Breast epithelium (tissue), 2 donors: ENCODE measurements around the genes PXMP2 and ANKLE2.

DNA sequence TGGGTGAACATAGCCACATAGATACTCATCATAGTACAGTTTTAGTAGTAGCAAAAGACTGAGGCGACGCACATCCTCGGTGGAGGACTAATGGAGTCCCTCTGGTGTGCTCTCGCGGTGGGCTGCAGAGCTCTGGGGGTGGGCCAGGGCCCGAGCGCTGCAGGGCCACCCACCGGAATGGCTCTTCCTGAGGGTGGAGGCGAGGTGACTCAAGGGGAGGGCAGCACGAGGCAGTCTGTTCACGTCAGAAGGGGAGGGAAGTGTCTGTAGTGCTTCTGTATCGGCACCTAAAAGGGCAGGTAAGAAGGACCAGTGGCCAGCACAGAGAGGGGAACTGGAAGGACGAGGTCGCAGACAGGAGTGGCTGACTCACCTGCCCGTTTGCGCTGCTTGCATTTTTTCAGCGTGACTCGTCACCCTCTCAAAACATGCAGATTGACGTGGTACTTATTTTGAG is 26.1 kb downstream of the SFSWAP start:
- PRO-cap, result no peak
- RAMPAGE, long total RNA, 2 experiments, result no peak in any of the 2 experiments

- PRO-cap, result no peak
- RAMPAGE, long total RNA, 2 experiments, result no peak in any of the 2 experiments
These were observed 44.3 kb upstream of the MMP17 start for GRCh38 chr12:131783735-131784485.

GRCh38 chr12:131789505-131790162 is 38.6 kb upstream of the MMP17 start:
- PRO-cap, result no peak
- RAMPAGE, long total RNA, 2 experiments, result no peak in any of the 2 experiments

GRCh38 chr12:131803926-131804278 is 24.3 kb upstream of the MMP17 start:
- PRO-cap, result no peak
- RAMPAGE, long total RNA, 2 experiments, result no peak in any of the 2 experiments

GRCh38 chr12:131924523-131924902 is 4.6 kb upstream of the PUS1 start:
- PRO-cap, result no peak
- RAMPAGE, long total RNA, 2 experiments, result no peak in any of the 2 experiments

DNA sequence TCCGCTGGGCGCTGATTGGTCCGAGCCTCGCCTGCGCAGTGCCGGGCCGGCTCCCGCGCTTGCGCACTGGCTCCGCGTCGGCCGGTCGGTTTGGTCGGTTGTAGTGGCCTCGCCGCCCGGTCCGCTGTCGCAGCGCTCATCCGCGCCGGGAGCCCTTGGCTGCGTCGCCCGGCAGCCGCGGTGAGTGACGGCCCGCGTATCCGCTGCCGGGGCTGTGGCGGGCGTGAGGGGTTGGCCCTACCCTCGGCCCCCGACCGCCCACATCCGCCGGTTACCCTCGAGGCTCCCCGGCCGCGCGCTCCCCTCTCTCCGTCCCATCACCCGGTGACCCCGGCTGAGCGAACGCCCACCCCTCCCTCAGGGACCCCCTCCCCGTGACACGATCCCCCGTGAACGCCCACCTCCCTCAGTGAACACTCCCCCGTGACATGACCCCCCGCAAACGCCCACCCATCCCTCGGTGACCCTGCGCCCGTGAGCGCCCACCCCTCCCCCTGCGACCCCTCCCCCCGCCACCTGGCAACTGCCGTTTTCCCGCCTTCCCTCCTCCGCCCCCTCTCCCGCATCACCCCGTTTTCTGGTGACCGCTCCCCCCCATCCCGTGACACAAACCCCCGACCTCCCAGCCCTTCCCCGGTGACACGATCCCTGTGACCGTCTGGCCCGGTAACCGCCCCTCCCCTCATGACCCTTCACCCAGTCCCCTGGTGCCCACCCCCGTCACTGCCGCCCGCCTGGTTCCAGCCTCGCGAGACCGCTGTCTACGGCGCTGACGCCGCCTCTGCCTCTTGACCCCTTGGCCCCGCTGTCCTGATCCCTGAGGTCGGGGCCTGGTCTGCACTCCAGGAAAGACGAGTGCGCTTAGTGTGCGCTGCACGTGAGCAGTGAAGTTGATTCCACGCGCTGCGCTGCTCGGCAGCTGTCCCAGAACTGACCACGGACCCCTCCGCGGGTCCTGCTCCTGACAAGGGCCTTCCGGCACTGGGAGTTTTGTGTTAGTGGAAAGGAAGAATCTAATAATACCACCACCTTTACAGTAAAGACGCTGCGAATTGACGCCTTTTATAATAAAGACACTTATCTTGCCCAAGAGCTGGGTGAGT is 59.5 kb downstream of the DDX51 start:
- PRO-cap, result unidirectional peak, plus-strand start at position 64 of the sequence; unidirectional peak, minus-strand start at position 686 of the sequence
- RAMPAGE, long total RNA, 2 experiments, result no peak in any of the 2 experiments

DNA sequence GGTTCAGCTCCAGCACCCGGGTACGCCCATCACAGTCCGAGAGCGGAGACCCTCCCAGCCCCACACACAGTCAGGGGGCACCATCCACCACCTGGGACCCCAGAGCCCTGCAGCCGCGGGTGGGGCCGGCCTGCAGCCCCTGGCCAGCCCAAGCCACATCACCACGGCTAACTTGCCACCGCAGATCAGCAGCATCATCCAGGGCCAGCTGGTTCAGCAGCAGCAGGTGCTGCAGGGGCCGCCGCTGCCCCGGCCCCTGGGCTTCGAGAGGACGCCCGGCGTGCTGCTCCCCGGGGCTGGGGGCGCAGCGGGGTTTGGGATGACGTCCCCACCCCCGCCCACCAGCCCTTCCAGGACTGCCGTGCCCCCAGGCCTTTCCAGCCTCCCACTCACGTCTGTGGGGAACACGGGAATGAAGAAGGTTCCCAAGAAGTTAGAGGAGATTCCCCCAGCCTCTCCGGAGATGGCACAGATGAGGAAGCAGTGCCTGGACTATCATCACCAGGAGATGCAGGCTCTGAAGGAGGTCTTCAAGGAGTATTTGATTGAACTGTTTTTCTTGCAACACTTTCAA is 39.4 kb downstream of the DDX51 start:
- PRO-cap, result no peak
- RAMPAGE, long total RNA, 2 experiments, result no peak in any of the 2 experiments

DNA sequence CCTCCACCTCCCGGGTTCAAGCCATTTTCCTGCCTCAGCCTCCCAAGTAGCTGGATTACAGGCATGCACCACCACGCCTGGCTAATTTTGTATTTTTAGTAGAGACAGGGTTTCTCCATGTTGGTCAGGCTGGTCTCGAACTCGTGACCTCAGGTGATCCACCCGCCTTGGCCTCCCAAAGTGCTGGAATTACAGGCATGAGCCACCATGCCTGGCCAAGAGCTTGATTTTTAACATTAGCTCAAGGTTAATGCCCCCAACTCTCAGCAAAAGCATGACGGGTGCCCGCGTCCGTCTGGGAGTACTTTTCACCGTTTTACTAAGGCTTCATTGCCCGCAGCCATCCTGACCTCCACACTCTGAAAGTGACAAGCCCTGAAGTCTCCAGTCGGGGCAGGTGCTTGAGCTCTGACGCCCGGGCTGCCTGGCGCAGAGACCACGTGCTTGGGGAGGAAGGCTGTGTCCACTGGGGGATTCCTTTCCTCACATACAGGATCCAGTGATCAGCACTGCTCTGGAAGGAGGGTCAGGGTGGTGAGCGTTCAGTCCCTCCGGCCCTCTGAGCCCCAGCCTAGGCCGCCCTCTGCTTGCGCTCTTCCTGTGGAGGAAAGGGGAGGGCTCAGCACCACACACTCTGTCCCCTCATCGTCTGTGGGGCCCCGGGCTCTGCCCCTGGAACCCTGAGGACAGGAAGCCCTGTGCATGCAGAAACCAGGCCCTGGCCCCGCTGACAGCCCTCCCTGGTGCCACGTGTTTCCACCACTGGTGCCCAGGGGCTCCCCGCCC is 5.2 kb downstream of the DDX51 start:
- PRO-cap, result no peak
- RAMPAGE, long total RNA, 2 experiments, result no peak in any of the 2 experiments

GRCh38 chr12:132163178-132163647 is 19.0 kb downstream of the NOC4L start:
- PRO-cap, result no peak
- RAMPAGE, long total RNA, 2 experiments, result no peak in any of the 2 experiments

- PRO-cap, result no peak
- RAMPAGE, long total RNA, 2 experiments, result no peak in any of the 2 experiments
These were observed 32.9 kb downstream of the NOC4L start for GRCh38 chr12:132177109-132177550.

DNA sequence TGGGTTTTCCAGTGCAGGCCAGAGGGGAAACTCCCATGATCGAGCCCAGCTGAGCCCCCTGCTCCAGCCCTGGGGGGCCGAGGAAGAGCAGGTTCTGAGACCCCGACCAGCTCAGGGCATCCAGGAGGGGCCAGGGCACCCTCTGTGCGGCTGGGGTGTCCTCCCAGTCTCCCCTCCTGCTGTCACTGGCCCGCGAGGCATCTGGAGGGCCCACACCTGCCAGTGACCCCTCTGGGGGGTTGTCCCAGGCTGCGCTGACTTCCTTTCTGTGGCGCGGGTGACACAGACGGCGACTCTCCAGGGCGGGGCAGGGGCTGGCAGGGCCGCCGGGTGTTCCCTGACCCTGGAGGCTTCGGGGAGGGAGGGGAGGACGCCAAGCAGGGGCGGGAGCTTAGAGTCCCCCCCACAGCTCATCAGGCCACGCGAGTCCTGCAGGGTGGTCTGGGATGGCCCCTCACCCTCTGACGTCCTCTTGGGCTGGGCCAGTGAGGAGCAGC is 38.8 kb upstream of the FBRSL1 start:
- PRO-cap, result no peak
- RAMPAGE, long total RNA, 2 experiments, result no peak in any of the 2 experiments

GRCh38 chr12:132506113-132507495 is 16.7 kb downstream of the FBRSL1 start:
- PRO-cap, result no peak
- RAMPAGE, long total RNA, 2 experiments, result no peak in any of the 2 experiments

DNA sequence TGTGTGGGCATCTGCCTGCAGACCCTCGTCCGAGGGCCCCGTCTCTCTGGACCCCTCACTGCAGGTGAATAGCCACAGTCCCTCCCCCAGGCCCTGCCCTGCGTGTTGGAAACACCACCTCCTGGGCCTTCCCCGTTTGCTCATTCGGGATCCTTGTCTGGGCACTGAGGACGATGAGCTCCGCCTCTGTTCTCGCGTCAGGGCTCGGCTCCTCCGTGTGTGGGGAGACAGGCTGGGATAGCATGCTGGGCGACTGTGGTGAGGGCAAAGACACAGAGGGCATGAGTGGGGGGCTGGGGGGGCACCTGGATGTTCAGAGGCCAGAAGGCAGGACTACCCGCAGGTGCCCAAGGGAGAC is 24.0 kb downstream of the FBRSL1 start:
- PRO-cap, result no peak
- RAMPAGE, long total RNA, 2 experiments, result no peak in any of the 2 experiments

DNA sequence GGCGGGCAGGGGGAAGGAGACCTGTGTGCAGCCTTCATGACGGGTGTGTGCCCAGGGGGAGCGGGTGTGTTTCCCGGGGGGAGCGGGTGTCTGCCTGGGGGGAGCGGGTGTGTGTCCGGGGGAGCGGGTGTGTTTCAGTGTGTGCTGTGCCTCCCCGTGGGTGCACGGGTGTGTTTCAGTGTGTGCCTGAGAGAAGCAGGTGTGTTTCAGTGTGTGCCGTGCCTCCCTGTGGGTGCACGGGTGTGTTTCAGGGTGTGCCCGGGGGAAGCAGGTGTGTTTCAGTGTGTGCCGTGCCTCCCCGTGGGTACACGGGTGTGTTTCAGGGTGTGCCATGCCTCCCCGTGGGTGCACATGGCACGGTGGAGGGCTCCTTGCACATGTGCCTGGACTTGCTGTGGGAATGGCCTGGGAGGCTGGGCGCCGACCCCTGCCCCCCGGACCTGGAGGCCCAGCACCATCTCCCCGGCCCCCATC is 38.6 kb downstream of the FBRSL1 start:
- PRO-cap, result no peak
- RAMPAGE, long total RNA, 2 experiments, result no peak in any of the 2 experiments

- PRO-cap, result no peak
- RAMPAGE, long total RNA, 2 experiments, result no peak in any of the 2 experiments
These were observed 52.9 kb downstream of the FBRSL1 start for GRCh38 chr12:132542528-132543500.

- PRO-cap, result no peak
- RAMPAGE, long total RNA, 2 experiments, result no peak in any of the 2 experiments
These were observed 28.5 kb downstream of the LRCOL1 start for GRCh38 chr12:132581884-132582359.

- PRO-cap, result no peak
- RAMPAGE, long total RNA, 2 experiments, result no peak in any of the 2 experiments
These were observed 26.0 kb downstream of the LRCOL1 start for GRCh38 chr12:132584259-132584813.

DNA sequence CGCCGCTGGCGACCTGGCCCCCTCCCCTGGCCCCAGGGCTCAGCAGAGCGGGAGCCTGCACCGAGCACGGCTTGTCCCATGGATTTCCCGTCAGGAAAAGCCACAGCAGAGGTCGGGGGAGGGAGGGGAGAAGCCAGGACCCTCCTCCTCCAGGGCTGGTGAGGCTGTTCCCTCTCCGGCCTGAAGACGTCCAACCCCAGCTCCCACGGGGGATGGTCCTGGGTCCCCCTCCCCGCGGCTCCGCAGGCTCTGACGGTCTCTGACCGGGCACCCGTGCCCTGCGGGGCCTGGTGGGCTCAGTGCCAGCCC is 6.7 kb downstream of the LRCOL1 start:
- PRO-cap, result no peak
- RAMPAGE, long total RNA, 2 experiments, result no peak in any of the 2 experiments

- PRO-cap, result bidirectional peak, plus-strand start at chr12:132687623, minus-strand start at chr12:132687424
- RAMPAGE, long total RNA, 2 experiments, result start-site peak on the minus strand in 2 of 2 experiments, at chr12:132687342-132687411 at its widest, 72 to 288 reads per replicate
These were observed at the start of gene PXMP2 for GRCh38 chr12:132687230-132688312. PXMP2 (plus strand) TSS chr12:132687587.

GRCh38 chr12:132761030-132761984 is at the start of gene ANKLE2:
ANKLE2 (minus strand) TSS chr12:132761832.
- PRO-cap, result bidirectional peak, plus-strand start at chr12:132762051, minus-strand start at chr12:132761846
- RAMPAGE, long total RNA, 2 experiments, result no peak in any of the 2 experiments